ENCODE measurements around a stretch of chr20.

GRCh38 chr20:50296977-50297450 lies 106.4 kb downstream of the CEBPB start:
- PRO-cap: no peak

GRCh38 chr20:50321241-50321779 lies 130.7 kb downstream of the CEBPB start:
- PRO-cap: no peak

DNA sequence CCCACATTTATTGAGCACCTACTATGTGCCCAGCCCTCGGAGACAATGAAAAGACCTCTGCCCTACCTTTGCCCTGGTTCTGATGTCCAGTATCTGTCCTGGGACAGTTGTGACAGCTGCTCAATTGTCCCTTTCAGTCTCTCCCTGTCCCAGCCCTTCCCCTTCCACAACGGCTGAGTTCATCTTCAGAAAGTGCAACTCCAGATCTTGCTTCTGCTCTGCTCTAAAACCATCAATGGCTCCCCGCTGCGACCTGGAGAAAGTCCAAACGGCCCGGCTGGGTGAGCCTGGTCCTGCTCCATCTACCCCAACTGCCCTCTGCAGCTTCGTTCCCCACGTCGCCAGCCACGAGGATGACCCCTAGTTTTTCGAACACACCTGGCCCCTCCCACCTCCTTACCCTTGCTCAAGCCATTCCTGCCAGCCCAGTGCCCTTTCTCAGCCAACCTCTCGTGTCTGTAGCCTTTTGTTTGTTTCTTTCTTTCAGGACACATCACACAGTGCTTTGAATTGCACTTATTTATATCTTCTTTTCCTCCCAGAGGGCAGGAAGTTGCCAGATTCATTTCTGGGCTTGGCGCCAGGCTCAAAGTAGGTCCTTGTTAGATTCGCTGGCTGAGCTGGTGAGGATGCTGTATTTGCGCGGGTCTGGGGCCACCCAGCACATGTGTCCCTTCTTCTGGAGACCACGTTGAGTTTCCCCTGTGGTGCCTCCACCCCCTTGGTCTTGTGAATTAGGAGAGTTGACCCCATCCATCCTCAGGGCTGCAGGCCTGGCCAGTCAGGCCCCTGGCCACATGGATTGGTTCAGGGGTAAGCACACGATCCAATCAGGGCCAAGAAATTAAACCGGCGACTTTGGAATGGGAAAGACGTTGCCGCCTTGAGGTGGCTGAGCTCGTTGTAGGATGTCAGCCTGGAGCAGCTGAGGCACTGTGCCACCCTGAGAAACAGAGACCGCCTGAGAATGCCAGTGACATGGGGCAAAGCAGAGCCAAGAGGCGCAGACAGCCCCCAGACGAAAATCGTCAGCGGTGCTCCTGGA lies 155.9 kb downstream of the CEBPB start:
- PRO-cap: no peak

DNA sequence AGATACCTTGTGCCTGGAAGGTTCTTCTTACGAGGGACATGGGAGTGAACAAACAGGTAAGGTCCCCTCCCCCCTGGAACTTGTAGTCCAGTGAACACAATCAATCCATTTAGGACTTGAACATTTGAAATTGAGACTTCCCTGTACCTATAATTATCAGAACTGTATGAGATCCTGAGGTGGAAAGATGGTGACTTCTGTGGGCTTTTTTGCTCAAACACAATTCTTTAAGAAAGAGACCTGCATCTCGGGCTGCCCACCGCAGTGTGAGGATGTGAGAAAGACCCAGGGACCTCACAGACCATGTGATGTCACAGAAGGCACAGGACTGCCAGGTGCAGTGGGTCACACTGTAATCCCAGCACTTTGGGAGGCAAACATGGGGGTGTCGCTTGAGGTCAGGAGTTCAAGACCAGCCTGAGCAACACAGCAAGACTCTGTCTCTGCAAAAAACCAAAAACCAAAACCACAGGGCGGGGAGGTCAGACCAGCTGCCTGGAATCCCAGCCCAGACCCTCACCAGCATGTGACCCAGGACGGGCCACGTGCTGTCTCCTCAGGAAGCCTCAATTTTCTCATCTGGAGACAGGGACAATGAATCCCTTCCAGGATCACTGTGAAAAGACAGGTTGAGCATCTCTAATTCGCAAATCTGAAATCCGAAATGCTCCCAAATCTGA lies 159.7 kb upstream of the PTPN1 start:
- PRO-cap: no peak

- PRO-cap: no peak
These were observed 93.4 kb upstream of the PTPN1 start for GRCh38 chr20:50416542-50417411.

GRCh38 chr20:50517423-50518005 lies 7.3 kb downstream of the PTPN1 start:
- PRO-cap: no peak

DNA sequence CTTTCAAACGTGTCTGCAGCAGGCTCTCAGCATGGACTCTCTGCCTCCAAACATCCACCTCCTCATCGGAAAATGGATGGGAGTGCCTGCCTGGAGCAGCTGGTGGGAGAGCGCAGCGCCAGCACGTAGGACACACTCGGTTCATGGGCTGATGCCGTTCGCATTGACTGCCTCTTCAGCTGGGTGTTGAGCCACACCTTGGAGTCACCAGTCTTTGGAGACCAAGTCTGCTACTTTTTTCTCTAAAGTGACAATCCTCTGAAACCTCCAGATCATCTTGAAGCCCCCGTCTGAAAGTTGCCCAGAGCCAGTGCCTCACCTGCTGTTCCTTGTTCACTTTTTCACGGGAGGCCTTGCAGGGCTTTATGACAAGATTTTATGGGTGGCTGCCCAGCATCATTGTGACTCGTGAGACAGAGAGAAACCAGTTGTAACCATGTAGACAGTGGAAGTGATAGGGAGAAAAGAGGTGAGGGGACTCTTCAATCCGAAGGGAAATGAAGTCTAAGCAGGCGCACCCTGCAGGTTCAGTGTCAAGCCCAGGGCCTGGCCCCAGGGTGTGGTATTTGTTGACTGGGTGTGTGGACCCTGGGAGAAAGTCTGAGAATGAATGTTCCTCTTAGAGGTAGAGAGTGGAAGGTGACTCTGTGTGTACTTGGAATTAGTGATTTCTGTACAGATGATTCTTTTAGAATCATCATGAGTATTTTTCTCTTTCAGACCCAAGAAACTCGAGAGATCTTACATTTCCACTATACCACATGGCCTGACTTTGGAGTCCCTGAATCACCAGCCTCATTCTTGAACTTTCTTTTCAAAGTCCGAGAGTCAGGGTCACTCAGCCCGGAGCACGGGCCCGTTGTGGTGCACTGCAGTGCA lies 67.8 kb downstream of the PTPN1 start:
- PRO-cap: no peak

DNA sequence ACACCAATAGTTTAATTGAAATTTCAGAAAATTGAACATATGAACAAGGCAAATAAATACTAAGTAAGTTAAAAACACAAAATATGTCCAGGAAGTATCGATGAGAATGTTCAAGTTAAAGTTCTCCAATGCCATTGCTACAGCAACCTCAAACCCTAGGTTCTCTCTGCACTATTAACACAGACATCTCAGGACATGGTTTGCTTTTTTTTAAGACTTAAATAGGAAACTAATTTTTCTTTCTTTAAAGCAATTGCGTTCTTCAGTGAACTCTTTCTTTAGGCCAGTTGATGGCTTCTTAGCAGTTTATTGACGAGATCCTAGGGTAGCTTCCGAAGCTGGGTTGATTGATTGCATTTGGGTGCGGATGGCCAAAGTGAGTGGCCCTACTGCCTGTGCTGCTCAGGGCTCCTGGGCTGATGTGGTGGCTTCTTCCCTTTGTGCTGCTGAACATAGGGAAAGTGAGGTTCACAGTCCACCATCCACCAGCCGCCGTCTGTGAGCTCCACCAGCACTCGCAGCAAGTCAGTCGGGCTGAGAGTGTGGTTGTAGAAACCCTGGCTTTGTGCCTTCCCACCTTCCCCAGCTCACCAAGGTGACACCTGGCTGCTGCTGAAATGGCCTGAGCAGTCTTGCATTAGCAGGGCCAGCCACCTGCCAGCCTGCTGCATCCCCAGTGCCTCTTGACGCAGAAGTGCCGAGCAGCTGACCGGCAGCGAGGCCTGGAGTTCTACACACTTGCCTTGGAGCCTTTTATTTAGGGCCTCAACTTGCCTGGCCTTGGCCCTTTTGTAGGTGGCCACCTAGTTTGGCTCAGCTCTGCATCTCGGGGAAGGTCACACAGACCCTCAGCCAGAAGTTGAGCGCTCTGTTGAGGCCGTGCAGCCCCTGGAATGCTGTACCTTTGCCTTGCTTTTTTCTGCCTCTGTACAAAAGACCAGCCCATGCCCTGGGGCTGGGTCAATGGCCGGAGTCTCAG lies 76.2 kb downstream of the PTPN1 start:
- PRO-cap: no peak

- PRO-cap: no peak
These were observed 31.0 kb downstream of the RIPOR3 start for GRCh38 chr20:50660228-50660878.

DNA sequence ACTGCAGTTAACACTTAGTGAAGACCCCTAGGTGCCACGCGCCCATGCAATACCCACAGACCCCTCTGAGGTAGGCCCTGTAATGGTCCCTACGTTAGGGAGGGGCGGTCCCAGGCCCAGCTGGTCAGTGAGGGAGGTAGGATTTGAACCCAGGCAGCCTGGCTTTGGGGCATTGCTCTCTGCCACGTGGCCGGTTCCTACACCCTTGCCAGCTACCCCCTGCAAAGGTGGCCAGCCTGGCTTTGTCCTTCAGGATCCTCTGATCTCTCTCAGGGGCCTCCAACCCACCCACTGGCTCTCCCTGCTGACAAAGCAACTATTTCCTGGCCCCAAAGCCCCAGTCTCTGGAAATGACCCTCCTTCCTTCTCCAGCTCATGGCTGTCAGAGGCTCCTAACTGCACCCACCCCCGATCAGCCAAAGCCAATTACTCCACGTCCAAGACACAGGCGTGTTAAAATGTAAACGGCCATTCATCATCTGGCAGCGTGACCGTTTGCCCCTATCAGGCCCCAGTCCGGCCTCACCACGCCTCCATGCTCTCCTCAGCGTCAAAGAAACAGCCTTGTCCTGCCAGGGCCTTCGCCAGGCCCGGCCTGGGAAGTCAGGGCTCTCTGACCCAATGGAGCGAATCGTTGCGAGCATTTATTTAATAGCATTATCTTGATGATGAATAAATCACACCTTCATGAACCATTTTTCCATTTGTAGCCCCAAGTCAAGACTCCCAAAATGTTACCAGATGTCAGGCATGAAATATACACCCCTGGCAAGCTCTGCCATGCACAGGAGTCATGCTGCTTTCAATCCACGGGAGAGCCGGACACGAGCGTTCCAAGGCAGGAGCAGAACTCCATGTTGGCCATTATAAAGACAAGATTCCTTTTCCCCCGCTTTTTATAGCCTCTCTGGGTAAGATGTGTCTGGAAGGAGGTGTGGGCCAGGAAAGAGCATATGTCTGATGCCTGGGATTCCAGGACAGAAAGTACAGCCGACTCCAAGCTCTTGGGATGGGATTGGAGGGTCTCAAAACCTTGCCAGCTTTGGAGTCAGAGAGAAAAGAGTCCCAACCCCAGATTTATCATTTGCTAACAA lies 17.8 kb downstream of the RIPOR3 start:
- PRO-cap: no peak

DNA sequence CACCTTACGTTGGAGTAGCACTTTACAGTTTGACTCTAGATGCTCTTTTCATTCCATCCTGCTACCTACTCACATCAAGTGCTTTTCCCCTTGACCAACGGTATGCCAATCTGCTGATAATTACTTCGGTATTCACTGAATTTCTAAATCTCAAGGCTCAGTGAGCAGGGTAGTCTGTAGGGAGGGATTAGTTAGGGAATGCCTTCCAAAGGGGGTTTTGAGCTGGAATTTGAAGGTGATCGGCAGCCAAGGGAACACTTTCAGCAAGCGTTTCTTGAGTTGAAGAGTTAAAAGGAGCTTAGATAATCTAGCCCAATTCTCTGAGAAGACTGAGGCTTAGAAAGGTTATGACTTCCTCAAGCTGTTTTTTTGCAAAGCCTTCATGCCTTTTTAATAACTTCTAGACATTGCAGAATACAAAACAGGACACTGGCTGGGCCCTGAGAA lies 1.0 kb downstream of the PARD6B start:
- PRO-cap: no peak

DNA sequence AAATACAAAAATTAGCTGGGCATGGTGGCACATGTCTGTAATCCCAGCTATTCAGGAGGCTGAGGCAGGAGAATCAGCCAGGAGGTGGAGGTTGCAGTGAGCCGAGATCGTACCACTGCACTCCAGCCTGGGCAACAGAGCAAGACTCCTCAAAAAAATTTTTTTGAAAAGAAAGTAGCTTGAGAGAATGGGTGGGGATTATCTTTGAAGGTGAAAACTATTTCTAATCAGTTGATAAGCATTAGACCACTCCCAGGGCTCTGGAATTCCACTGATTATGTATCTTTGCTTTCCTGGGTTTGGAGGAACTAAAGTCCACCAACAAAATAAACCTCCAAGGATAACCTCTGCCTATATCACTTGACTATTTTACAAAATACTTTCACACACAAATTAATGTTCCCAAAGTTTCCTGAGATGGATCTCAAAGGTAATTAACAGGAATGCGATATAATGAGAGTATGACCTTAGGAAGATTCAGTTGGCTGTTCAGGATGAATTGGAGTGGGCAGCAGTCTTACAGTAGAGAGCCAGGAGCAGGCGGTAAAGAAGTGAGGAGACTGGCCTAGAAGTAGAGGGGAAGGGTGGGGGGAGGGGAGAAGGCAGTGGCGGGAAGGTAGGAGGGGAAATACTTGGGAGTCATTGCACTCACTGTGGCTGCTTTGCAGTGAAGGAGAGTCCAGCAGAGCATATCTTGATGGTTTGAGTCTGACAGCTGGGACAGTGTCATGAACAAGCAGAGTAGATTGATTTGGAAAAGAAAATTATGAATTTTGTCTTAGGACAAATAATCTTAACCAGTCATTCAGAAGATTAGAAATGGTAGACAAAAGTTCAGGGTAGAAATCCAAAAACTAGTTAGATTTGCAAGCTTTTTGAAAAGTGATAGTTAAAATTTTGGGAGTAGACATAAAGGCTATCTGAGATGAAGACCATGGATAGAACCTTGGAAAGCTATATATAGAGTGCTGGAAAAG lies 8.2 kb downstream of the PARD6B start:
- PRO-cap: no peak

GRCh38 chr20:50800282-50800580 lies 5.4 kb downstream of the BCAS4 start:
- PRO-cap: no peak

- PRO-cap: no peak
These were observed 31.3 kb downstream of the BCAS4 start for GRCh38 chr20:50826159-50826538.

DNA sequence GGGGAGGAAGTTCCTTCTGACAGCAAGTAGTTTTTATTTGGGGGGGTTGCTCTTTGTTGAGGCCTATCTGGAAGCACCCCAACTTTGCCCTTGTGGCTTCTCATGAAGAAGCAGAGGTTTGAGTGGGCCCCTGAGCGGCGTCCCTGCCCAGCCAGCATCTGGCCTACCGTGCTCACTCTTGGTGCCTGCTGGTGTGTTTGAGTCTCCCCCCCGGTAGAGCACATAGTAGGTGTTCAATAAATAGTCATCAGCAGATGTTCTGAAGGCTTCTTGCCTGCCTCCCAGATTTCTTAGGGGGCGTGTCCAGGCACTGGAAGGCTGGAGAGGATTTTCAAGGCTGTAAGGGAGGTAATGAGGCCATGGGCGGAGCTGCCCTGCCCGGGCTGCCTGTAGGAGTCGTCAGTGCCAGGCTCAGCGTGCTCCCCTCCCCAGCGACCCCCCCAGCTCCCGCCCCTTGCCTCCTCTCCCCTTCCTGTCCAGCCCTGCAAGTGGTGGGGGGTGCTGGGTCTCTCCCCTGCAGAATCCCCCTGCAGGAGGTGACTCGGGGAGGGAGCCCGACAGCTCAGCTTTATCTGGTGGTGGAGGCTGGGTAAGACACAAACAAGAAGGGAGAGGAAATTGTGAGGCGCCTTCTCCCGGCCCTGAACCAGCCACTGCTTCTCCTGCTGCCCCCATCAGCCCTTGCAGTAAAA lies 55.9 kb downstream of the BCAS4 start:
- PRO-cap: no peak

GRCh38 chr20:50870205-50871243 lies 60.7 kb downstream of the ADNP start:
- PRO-cap: bidirectional peak, plus-strand start at chr20:50871054, minus-strand start at chr20:50870865

- PRO-cap: no peak
These were observed 224.3 kb downstream of the NFATC2 start for GRCh38 chr20:51318098-51318674.

DNA sequence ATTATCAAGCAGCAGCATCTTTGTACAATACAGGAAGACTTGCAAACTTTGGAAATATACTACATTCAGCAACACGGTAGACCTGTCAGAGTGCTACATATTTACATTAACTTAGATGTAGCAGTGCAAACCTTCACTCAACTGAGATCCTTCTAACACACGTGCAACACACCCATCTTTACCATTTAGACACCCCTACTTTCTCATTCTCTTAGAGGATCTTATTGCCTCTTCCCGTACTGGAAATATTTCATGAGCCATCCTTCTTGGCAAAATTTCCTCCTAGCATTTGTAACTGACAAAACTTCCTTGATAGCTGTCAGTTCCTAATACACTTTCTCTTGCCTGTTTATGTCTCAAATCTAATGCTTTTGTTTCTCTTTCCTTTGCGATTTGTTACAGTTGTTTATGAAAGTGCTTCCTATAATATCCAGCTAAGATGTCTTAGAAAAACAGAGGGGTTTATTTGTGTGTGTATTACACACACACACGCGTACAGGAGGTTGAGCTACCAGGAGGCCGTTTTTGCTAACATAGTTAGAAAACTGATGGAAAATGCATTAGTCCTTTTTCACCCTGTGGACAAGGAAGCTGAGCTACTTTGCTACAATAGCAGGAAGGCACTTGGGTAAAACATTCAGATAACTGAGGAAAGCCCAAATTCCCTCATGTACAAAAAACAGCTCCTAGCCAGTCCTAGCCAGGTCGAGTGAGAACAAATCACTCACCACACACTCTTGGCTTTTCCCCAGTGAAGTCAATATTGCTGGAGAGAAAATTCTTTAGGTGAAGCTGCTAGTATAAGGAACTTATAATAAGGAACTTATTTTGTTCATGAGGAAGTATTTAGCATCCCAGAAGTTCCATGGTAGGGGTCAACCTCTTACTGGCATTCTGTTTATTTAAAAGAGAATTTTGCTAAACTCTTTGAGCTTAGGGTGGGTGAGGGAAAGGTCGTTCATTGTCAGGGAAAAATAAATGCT lies 153.6 kb downstream of the NFATC2 start:
- PRO-cap: no peak

DNA sequence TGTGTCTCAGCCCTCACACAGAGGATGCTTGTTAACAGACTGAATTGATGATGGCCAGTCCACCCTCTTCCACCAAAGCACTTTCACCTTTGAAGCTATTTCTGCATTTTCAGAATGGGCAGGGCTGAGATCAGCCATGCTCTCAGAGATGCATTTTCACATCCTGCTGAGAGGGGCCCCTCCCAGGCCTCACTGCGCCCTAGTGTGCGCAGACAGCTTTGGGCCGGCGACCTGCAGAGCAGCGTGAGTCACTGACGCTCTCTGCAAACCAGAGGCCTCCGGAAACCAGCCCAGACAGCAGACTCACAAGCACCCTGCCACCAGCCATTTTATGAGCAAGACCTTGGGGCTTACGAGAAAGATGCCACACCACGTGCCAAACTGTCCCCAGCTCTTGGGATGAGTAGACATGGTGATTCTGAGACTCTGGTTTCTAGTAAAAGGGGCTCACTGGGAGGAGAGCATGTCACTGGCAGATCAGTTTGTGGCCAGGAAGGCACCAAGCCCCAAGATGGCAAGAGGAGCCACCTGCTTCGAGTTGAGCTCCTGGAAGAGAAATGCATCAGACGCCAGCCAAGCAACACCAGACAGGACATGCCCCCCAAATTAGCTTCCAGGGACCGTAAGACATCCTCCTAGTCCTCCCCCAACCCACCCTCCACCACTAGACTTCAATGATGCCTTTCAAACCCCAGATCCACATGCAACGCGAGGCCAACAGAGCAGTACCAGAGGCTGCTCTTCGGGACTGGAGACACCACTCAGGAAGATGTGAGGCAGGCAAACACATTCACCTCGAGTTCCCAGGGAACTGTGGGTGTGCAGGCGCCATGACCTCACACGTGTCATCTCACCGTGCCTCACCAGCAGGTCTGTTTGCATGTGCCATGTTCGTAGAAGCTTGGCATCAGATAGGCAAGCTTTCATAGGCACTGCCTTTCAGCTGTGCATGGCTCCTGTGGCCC lies 137.6 kb downstream of the NFATC2 start:
- PRO-cap: no peak

GRCh38 chr20:51431946-51432673 lies 110.4 kb downstream of the NFATC2 start:
- PRO-cap: no peak